HTR-8/SVneo (cell line): Measurements from ENCODE around the gene TM9SF4.

DNA sequence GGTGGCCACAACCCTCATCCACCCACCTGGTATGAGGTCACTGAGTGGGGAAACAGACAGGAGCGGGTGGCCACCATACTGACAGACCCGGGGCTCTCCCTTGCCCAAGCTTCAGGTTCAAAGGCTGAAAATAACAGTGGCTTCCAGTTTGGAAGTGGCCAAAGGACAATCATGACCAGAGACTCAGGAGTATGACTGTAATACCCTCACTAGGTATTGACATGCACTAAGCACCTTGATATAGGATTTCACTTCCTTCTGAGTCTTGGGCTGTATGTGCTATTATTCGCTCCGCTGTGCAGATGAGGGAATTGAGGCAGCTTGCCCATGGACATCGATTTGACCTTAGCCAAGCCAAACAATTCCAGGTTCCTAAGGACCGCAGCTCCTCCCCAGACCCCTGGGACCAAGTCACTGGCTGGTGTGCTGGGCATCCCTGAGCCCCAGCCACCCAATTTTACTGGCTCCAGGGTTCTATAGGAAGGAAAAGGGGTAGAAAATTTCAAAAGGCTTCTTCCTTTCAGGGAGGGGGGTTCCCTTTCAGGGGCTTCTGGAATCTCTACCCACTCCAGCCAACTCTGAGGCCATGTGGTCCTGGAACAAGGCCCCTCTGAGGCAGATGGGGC is 23.1 kb downstream of the MCTS2 start:
- RRBS: 97% methylated on average over 2 of the region's 6 CpGs

GRCh38 chr20:31608047-31608960 is 3.2 kb downstream of the ID1 start:
- RRBS: no CpG with 5 or more reads among the region's 51 CpGs

DNA sequence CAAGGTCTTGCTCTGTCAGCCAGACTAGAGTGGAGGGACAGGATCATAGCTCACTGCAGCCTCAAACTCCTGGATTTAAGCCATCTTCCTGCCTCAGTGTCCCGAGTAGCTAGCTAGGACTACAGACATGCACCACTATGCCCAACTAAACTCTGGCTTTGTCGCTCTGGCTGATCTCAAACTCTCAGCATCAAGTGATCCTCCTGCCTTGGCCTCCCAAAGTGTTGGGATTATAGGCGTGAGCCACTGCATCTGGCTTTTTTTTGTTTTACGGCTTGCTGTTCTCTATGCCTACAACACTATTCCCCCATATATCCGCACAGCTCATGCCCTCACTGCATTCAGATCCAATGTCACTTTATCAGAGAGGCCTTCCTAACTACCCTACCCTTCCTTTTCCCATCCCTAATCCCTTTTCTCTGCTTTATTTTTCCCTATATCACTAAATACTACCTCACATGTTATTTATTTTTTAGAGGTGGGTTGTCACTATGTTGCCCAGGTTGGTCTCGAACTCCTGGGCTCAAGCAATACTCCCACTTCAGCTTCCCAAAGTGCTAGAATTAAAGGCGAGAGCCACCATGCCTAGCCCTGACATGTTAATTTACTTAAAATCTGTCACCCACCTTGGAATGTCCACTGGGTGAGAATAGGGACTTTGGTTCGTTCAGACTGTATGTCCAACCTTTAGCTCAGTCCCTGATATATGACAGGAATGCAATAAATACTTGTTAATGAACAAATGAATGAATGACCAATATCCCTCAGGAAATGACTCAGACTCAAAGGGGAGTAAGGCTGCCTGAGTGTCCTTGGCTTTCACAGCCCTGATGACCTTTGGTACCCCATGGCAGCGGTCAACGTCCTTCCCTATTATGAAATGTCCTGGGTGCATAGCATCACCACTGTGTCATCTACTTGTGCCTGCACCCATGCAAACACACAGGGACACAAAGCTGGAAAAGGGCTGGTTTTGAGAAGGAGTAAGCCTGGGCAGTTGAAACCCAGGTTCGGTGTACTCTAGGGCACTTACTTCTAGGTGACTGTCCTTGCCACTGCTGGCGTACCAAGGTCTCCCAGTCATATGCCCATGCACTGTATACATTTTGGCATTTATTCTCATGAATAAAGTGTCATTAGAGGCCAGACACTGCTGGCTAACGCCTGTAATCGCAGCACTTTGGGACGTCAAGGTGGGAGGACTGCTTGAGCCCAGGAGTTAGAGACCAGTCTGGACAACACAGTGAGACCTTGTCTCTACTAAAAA is 26.7 kb downstream of the BCL2L1 start:
- RRBS: no CpG with 5 or more reads among the region's 15 CpGs

- RRBS: no CpG with 5 or more reads among the region's 2 CpGs
Measured at GRCh38 chr20:31707987-31708845, 14.5 kb downstream of the BCL2L1 start.

DNA sequence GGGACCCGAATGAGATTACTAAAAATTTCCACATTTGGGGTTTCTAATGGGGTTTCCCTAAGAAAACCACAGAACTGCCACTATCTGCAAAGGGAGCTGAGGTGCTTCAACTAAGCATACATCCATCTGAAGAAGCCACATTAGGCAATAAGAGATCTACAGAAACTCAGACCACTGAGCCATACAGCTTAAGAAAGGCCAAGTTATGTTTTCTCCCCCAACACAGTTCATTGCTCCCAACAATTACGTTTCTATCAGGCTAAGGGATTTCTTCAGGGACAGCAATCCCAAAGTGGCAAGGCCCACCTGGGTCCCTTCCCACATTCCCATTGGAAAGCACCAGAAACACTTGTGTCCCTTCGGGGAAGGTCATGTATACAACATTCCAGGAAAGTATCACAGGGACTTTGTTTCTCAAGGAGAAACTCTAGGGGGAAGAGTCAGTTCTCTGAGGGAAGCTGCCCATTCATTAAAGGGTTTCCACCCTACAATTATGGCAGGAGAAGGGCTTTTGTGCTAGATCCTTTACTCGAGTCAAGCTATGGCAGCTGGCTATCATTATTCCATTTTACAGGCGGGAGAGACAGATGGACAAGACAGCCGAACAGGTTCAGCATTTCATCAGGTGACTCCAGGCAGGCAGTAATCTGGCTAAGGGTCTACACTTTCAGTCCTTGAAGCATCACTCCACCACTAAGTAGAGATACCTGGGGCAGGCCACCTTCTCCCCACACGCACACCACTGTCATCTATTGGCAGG is 4.9 kb downstream of the BCL2L1 start:
- RRBS: no CpG with 5 or more reads among the region's 7 CpGs

GRCh38 chr20:31861448-31862404 is 8.6 kb downstream of the DUSP15 start:
- RRBS: 8% methylated on average over 35 of the region's 60 CpGs

GRCh38 chr20:31994812-31995413 is 15.3 kb upstream of the CCM2L start:
- RRBS: 43% methylated on average over 4 of the region's 41 CpGs

DNA sequence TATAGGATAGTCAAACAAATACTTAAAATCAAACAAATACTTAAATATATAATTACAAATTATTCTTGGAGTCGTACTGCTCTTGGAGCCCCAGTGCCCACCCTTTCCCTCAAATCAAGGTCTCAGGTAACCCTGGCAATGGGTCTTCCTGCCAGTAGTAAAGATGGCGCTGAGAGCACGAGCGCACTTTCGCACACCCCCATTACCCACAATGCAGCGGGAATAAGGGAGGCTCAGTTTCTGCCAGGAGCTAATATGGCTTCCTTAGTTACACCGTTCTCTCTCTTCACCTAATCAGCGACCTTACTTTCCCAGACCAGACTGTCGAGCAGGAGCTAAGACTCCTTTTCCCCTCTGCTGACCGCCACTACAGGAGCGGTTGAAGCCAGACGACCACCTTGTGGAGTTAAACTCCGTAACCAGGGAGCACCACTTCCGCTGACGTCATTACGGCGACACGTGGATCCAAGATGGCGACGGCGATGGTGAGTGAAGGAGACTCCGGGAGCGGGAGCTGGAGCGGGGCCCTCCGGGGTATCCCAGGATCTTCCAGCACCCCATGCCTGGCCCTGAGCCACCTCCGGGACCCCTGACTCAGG is at the start of gene TM9SF4:
TM9SF4 (plus strand) TSS at position 444 of the 599 bp plus-strand sequence.
- RRBS: 4% methylated on average over 2 of the region's 26 CpGs

GRCh38 chr20:32111299-32111755 is 1.8 kb downstream of the TM9SF4 start:
- RRBS: no CpG with 5 or more reads among the region's 2 CpGs

DNA sequence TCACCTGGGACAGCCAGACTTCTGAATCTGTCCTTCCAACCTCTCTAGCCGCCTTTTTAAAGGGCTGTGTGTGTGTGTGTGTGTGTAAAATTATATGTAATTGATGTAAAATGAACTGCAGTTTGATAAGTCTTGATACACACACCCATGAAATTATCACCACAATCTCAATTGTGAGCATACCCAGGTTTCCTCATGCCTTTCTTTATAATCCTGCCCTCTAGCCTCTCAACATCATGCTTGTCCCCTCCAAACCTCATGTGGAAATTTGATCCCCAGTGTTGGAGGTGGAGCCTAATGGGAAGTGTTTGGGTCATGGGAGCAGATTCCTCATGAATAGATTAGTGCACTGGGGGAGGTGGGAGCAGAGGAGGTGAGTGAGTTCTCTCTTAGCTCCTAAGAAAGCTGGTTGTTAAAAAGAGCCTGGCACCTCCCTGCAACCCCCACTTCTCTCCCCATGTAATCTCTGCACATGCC is 39.1 kb downstream of the PLAGL2 start:
- RRBS: no CpG with 5 or more reads among the region's 1 CpG

GRCh38 chr20:32181931-32182614 is 25.5 kb downstream of the PLAGL2 start:
- RRBS: no CpG with 5 or more reads among the region's 11 CpGs

DNA sequence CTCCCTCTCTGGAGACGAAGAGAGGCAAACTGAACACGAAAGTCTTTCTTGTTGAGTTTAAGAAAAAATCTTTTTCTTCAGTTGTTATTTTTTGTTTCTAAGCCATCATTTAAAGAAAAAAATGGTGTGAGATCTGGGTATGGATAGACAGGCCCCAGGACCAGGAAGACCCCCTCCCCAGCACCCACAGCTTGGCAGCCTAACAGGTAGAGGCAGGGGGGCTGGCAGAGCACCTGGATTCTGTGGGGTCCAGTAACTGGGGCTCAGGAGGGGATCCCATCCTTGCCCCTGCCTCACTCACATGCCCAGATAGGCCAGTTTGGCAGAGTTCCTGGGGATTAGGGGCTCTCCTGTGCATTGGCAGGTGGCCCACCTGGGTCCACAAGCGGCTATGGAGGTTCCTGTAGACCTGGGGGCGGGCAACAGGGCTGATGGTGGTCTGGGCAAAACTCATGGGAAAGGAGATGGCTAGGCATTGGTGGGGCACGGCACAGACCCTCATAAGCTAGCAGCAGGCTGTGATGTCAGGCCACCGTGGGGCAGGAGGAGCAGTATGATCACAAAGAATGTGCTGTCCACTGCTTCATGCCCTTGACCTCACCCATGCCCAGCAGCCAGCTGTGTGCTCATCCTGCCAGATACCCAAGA is 19.4 kb downstream of the PLAGL2 start:
- RRBS: no CpG with 5 or more reads among the region's 6 CpGs

DNA sequence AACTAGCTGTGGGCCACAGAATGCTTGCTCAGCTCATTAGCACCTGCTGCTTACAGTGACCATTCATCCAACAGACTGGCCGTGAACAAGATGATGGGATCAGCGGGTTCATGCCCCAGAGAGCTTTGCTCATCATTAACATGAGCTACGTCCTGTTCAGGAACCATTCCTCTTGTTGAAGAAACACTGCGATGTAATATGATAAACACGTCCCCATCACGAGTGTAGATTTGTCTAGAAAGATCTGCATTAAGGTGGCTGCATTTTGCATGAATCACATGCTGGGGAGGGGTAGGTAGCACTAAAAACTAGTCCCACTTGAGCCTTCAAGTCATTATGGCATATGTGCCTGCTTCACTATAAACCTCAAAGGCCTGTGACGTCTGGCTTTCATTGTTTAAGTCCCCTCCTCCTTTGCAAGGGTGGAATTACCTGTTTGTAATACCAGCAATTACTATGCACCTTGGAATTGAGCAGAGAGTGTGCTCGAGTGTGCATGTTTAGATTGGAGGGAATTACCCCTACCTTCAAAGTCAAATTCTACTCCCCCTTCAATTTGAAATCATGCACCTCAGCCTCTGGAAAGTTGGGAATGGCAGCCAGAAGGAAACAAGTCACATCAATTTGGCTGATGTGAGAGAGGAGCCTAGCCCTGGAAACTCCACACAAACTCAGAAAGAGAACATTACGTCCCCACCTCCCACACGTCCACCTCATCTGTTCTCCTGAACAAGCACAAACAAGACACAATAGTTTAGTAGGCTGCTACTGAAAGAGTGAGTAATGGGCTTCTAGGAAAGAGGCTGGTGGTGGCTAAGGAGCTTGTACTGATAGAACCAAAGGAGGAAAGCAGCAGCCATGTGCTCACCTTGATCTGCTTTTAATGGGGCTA is 3.7 kb downstream of the PLAGL2 start:
- RRBS: no CpG with 5 or more reads among the region's 10 CpGs

DNA sequence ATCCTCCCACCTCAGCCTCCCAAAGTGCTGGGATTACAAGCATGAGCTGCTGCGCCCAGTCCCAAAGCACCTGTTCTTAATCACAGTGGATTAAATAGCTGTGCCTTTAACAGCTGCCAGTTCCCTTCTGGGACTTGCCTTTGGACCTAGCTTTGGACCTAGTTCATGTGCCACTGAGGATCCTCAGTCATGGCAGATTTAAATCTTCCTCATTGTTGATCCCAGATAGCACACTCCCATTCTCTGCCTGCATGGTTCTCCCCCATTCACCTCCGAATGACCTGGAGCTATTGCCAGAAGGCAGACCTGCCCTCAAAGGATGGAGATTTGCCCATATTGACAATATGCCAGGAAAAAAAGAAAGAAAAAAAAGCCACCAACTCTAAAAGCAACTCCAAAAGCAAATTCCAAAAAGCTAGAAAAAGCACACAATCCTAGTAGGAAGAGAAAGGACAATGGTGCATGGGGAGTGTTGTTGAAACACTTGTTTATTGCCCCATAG is 10.7 kb downstream of the POFUT1 start:
- RRBS: no CpG with 5 or more reads among the region's 2 CpGs

GRCh38 chr20:32227720-32228467 is 20.2 kb downstream of the POFUT1 start:
- RRBS: 100% methylated on average over 1 of the region's 19 CpGs

DNA sequence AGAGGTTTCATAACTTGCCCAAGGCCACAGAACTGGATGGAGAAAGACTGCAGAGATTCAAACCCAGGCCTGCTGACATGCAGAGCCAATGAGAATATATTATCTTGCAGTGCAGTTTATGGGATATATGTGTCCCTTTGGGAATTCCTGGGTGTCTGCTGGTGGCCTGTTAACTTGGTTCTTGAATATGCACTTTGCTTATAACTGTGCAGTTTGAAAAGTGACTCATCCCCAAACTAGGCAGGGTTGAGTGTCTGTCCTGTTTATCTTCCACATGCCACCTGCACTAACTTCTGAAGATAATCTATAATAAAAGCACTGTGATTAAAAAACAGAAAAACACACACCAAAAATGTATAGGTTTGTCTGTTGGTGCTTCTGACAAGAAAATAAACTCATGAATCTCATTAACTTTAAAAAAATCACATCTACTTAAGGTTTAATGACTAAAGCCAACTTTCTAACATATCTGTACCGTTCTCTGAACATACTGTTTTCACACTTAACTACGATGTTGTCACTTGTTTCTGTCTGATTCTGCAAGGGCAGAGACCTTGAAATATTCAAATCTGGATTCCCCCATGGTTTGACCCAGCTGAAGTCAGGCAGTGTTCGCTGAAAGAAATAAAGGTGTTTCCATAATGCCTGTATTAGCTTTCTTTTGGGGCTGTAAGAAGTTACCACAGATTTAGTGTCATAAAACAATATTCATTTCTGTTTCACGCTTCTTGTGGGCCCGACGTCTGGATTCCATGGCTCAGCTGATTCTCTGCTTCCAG is 2.8 kb upstream of the ASXL1 start:
- RRBS: no CpG with 5 or more reads among the region's 6 CpGs

DNA sequence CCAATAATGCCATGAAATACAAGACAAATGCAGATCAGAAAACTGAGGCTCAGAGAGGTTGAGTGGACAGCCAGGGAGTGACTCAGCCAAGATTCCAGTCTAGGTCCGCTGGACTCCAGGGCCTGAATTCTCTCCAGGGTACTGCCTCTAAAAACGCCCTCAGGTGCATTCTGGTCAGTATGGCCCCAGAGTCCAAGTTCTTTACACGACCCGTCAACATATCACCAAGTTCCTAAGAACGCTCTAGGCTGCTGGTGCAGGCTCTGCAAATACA is 772 bp upstream of the ASXL1 start:
- RRBS: no CpG with 5 or more reads among the region's 5 CpGs

DNA sequence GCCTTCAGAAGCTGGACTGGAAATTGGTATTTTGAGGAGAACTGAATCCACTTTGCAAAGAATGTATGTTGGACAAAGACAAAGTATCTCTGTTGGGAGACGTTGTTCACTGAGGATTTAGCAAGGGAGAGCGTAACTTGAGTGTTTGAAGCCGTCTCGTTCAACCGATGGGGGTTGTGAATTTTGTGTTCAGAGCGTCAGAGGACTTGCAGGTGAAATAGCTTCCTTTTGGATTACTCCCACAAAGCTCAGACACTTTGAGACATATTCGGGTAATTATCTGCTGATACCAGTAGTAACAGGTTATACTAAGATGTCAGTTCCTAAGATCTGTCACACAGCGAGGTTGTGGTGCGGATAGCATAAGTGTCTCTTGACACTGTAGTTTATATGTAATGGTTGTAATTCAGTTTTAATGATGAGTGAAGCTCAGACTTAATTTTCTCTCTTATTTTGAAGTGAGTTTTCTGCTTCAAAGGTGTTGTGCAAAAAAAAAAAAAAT is 1.5 kb downstream of the ASXL1 start:
- RRBS: no CpG with 5 or more reads among the region's 9 CpGs

DNA sequence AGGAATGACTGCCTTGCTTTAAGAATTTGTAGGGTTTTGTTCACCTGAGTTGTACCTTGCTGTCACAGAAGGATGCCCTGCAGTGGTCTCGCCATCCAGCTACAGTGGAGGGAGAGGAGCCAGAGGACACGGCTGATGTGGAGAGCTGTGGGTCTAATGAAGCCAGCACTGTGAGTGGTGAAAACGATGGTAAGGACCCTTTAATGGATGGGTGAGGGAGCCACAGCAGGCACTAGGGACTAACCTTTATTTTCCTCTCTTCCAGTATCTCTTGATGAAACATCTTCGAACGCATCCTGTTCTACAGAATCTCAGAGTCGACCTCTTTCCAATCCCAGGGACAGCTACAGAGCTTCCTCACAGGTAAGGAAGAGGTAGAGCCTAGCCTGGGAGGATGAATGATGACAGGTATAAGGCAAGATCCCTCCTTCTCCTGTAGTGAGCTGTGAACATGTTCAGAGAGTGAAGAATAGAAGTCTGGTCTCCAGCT is 70.0 kb downstream of the ASXL1 start:
- RRBS: no CpG with 5 or more reads among the region's 6 CpGs

GRCh38 chr20:32448771-32449594 is 90.9 kb downstream of the ASXL1 start:
- RRBS: no CpG with 5 or more reads among the region's 10 CpGs